ENCODE measurements around a stretch of chr16.

DNA sequence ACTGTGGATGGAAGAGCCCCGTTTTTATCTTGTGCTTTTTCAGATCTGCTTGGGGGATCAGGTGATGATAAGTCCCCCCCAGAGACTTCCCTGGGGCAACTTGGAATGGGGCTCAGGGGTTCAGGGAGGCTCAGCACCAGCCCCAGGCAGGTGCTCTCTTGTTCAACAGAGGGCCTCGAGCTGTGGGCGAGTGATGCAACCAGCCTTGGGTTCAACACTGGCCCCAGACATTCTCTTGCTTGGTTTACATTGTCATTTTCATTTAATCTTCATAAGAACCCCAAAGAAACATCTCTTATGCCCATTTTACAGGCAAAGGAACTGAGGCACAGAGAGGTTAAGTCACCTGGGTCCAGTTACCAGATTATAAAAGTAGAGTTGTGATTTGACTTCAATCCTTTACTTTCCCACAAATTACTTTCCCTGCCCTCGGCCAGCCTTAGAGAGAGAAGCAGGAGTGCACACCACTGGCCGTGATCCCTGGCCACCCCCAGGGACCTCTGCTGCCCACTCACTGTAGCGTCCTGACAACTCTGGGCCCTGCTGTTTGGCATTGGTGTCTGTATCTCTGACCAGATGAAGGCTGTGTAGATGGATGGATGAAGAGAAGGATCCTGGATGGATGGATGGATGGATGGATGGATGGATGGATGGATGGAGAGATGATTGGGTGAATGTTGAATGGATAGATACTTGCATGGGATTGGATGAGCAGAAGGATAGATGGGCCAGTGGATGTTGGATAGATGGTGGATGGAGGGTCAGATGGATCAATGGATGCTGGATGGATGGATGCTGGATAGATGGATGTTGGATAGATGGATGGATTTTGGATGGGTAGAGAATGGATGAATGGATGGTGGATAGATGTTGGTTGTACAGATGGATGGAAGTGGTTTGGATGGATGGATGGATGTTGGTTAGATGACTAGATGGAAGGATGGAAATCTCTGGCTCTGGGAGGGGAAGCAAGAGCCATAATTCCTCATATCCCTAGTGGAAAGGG lies 179.8 kb upstream of the GSE1 start:
- PRO-cap = no peak
- RAMPAGE, long total RNA = no peak

GRCh38 chr16:85439302-85439942 lies 173.7 kb upstream of the GSE1 start:
- PRO-cap = no peak
- RAMPAGE, long total RNA = no peak

DNA sequence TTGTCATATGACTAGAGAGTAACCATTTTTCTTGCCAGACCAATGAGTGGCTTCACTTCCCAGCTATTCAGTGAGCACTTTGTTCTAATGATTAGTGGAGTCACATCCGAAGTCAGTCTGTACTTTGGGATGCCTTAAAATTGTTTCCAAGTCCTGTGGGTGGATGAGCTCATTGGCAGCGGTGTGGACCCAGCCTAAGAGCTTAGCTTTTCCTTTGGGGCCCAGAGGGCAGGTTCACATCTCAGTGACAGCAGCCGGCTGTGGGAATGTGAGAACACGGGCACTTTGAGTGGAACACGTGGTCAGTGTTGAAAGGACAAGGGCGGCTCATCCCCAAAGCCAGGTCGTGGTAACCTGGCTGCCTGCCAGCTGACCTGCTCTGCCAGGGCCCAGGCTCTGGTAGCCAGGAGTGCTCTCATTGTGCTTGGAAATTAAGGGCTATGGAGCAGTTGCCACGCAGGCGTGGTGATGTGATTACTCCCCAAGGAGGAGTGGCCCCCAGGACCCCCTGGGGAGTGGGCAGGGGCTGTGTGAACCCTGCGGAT lies 147.2 kb upstream of the GSE1 start:
- PRO-cap = no peak
- RAMPAGE, long total RNA = no peak

DNA sequence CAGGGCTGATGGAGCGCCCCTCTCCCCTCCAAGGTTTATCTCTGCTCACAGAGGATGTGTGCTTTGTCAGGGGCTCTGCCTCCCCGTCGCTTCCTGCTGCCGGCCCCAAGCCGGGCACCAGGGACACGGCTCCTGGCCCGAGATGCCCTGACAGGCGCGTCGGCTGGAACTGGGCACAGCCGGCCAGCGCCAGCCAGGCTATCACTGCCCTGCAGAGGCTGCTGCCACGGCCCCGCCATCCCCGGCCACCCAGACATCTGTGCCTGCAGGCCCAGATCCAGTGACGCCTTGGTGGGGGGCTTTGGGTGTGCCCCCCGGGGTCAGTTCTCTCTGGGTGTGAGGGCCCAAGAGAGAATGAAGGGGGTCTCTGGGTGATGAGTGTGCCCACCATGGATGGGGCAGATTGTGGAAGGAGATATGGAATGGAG lies 95.2 kb upstream of the GSE1 start:
- PRO-cap = no peak
- RAMPAGE, long total RNA = no peak

- PRO-cap = no peak
- RAMPAGE, long total RNA = no peak
Measured at GRCh38 chr16:85526893-85527860, 85.9 kb upstream of the GSE1 start.

DNA sequence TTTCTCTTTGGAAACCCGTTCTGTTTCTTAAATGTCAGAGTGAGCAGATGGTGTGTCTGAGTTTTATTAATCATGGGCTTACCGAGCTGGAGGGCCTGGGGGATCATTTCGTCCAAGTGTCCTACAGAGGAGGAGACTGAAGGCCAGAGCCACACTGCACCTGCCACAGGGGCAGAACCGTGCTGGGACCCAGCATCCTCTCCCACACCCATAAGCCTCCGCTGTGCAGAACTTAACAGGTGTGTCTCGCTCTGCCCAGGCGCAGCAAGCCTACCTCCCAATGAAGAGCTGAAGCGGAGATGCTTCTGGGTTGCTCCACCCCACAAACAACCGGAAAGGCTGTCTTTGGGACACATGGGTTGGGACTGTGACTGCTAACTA lies 70.9 kb upstream of the GSE1 start:
- PRO-cap = no peak
- RAMPAGE, long total RNA = no peak

DNA sequence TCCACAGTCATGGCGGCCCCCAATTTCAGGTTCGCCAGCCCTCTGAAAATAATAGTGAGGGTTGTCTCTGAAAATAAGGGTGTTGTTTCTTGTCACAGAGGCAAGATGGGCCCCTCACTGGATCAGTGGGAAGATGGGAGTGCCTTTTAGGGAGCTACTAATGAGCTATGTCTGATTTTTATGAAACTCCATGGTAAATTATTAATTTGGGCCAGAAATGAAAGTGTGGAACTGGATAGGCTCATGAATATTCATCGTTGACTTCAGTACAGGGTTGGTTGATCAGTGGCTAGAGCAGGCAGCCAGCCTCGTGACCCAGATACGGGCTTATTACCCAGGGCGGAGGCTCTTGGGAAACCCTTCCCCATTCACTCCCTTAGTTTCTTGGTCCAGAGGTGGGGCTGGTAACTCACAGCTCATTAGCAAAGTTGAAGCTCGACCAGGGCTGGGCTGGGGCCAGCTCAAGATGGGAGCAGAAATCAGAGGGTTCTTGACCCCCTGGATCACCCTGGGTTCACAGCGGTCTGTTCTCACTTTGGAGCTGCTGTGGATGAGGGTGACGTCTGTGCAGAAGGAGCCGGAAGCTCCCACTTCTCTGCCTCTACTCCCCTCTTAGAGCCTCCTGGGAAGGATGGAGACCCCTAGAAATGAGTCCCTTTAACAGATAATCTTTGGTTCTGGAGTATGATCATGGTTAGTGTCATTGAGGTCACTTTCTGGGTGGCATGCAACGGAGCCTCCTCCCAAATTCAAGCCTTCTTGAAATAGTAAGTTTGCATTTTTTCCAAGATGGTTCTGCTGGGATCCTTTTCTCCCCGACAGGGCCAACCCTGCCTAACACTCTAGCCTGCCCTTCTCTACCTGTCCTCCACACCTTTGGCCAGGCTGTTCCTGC lies 44.6 kb upstream of the GSE1 start:
- PRO-cap = no peak
- RAMPAGE, long total RNA = no peak

- PRO-cap = no peak
- RAMPAGE, long total RNA = no peak
Measured at GRCh38 chr16:85590033-85590434, 23.1 kb upstream of the GSE1 start.

DNA sequence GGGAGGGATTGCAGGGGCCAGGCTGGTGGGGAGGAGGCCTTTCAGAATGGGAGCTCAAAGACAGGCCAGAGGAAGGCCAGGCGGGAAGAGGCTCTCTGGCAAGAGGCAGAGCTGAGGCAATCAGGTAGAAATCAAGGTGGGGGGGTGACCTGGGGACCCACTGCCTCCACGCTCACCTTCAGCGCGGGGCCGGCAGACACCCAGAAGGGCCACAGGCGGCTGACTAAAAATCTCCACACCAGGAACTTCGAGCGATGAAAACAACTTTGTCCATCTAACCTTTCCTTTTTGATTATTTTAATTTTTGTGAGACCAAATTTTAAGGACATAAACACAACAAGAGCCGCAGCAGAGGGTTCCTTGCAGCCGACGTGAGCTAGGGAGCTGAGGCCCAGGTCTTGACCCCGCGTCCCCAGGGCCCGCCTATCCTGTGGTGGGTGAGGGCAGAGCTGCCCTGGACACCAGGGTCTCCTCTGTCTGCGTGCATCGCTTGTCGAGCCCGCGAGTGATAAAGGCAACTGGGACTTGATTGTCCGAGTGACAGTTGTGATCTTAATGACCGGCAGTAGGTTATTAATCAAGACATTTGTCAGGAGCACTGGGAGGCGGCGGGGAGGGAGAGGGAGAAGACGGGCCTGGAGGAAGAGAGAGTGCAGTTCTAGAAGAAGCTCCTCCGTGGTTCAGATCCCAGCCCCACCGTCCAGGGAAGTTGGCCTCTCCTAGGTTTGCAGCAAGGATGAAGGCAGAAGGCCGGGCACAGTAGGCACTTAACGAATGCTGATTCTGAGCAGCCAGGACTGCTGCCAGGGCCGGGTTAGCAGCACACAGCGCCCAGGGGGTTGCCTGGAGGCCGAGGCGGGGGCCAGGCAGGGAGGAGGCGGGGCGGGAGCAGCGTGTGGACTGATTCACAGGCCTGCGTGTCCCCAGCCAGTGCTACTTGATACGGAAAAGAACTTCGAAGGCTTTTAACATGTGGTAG lies 11.4 kb upstream of the GSE1 start:
- PRO-cap = no peak
- RAMPAGE, long total RNA = no peak

- PRO-cap = no peak
- RAMPAGE, long total RNA = no peak
Measured at GRCh38 chr16:85611306-85611490, 1.9 kb upstream of the GSE1 start.

GRCh38 chr16:85614862-85615732 lies 2.0 kb downstream of the GSE1 start:
- PRO-cap = no peak
- RAMPAGE, long total RNA = no peak

DNA sequence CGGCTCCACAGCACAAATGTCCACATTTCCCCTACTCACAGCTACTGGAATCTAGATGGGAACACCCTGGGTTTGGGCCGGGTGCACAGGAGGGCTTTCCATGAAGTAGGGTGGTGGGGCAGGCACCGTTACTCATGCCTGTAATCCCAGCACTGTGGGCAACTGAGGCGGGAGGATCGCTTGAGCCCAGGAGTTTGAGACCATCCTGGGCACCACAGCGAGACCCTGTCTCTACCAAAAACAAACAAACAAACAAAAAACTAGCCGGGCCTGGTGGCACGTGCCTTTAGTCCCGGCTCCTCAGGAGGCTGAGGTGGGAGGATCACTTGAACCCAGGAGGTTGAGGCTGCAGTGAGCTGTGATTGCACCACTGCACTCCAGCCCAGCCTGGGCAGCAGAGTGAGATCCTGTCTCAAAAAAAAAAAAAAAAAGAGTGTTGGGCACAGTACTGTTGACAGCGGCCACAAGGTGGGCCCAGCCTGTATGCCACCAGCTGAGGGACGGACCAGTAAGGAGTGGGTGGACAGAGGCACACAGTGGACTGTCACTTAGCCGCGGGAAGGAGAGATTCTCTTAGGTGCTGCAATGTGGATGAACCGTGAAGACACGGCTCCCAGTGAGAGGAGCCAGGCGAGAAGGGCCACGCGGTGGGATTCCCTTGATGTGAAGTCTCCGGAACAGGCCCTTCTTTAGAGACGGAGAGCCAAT lies 31.0 kb downstream of the GSE1 start:
- PRO-cap = no peak
- RAMPAGE, long total RNA = no peak

GRCh38 chr16:85657033-85657694 lies 31.6 kb downstream of the GINS2 start:
- PRO-cap = no peak
- RAMPAGE, long total RNA = no peak

DNA sequence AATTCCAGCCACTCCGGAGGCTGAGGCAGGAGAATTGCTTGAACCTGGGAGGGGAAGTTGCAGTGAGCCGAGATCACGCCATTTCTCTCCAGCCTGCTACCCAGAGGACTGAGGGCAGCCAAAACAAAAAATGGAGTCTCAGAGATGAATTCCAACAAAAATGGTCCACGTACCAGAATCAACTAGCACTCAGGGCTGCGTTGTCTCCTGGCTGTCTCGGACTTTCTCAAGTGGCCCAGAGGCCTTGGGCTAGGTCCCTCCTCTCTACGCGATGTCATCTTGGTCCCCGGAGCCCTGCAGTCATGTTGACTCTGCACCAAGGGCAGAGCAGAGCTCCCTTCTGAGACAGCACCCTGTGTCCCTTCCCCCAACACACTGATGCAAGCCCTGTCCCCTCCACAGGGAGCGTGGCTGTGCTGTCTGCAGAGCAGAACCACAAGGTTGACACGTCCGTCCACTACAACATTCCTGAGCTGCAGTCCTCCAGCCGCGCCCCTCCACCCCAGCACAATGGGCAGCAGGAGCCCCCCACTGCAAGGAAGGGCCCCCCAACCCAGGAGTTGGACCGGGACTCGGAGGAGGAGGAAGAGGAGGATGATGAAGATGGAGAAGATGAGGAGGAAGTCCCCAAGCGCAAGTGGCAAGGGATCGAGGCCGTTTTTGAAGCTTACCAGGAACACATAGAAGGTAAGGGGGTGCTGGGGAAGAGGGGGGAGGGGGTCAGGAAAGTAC lies 20.9 kb downstream of the GINS2 start:
- PRO-cap = no peak
- RAMPAGE, long total RNA = no peak

GRCh38 chr16:85674448-85675132 lies 14.2 kb downstream of the GINS2 start:
- PRO-cap = no peak
- RAMPAGE, long total RNA = no peak

GRCh38 chr16:85677442-85678301 lies 11.1 kb downstream of the GINS2 start:
- PRO-cap = no peak
- RAMPAGE, long total RNA = no peak

DNA sequence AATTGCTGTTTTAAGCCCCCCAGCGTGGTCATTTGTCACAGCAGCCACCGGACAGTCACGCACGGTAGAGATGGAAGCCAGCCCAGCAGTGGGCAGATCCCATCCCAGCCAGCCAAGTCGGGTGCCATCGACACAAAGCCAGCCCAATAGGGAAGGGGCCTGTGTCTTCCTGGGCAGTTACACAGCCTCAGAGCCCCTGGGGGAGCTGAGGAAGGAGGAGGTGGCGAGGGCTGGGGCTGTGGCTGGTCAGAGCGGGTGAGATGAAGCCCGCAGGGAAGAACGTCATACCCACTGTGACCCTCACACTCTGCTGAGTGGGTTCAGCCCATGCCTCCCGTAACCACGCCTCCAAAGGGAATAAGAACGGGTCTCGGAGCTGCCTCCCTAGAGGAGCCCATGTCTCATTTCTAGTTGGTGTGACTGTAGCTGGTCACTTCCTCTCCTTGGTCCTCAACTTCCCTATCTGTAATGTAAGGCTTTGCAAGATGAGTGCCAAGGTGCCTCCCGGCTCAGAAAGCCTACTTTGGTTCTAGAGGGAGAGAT lies 20.9 kb downstream of the C16orf74 start:
- PRO-cap = no peak
- RAMPAGE, long total RNA = no peak

- PRO-cap = no peak
- RAMPAGE, long total RNA = no peak
Measured at GRCh38 chr16:85749848-85750761, 791 bp downstream of the C16orf74 start.

- PRO-cap = no peak
- RAMPAGE, long total RNA = no peak
Measured at GRCh38 chr16:85804679-85805537, 5.4 kb downstream of the COX4I1 start.

DNA sequence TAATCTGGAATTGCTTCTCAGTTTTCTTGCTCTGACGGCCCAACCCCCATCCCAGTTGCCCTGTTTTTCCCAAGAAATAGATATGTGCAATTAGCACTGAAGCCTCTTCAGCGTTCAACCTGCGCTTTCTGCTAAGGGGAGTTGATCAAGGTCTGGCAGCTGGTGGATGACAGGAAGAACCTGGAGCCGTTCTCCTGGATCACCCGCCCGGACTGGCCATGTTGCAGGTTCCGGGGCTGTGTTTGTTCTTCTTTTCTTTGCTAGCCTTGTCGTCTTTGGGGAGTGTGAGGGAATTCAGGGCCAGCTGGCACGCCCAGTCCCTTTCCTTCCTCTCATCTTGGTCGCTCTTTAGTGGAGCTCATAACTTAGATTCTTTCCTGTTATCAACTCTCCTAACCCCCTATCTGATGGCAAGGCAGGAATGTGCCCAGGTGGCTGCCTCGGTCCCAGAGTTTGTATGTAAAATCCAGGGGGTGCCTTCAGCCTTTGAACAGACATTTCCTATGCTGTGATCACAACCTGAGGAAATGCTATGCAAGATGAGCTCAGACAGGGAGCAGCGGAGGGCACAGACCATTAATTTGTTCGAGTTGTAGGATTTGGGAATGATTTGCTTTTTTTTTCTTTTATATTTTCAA lies 28.8 kb upstream of the IRF8 start:
- PRO-cap = no peak
- RAMPAGE, long total RNA = no peak